SUDHL5 (cell line): ENCODE measurements around a stretch of chr5.

GRCh38 chr5:107812272-107812984 is 141.7 kb upstream of the EFNA5 start:
- PRO-cap: no peak

- PRO-cap: no peak
Observed at GRCh38 chr5:107943931-107944387, 273.2 kb upstream of the EFNA5 start.

DNA sequence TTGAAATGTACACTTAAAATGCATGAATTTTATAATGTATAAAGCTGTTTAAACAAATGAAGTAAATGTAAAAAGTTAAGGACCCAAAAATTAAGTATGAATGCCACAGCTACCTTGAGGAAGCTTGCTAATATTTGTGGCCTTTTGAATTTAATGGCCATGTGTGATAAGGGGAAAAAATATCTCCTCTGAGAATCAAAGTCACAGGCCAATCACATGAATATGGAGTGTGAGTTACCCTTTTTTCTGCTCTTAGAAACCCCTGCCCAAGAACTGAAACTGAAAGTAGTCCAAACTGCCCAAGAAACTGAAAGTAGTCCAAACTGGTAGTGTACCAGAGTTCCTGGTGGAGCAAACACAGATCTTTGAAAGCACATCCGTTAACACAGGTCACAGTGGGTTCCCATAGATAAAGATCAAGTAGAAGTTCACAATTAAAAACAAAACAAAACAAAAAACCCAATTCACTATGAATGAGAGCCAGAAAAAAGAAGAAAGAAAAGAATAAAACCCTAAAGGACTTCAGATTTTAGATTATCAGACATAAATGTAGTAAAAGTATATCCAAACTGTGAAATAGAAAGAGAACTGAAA is 332.4 kb upstream of the EFNA5 start:
- PRO-cap: no peak

- PRO-cap: no peak
Observed at GRCh38 chr5:108118127-108119371, 263.3 kb downstream of the FBXL17 start.

- PRO-cap: no peak
Observed at GRCh38 chr5:108211317-108212344, 170.3 kb downstream of the FBXL17 start.

DNA sequence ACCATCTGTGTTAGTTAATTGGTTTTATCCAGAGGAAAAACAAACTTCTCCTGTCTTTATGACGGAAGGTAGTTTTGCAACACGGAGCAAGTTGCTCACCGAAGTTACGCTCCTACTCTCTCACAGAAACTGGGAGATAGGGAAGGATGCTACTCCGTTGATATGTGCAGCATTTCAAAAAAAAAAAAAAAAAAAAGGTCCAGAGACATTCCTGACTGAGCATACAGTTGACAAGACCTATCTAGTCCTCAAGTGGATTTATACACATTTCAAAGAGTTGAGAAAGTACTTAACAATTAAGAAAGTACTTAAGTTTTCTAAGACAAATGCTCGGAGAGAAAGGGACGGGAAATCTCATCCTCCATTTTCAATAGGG is 550 bp upstream of the FER start:
- PRO-cap: no peak

GRCh38 chr5:109223526-109223899 is 186.3 kb downstream of the PJA2 start:
- PRO-cap: no peak

DNA sequence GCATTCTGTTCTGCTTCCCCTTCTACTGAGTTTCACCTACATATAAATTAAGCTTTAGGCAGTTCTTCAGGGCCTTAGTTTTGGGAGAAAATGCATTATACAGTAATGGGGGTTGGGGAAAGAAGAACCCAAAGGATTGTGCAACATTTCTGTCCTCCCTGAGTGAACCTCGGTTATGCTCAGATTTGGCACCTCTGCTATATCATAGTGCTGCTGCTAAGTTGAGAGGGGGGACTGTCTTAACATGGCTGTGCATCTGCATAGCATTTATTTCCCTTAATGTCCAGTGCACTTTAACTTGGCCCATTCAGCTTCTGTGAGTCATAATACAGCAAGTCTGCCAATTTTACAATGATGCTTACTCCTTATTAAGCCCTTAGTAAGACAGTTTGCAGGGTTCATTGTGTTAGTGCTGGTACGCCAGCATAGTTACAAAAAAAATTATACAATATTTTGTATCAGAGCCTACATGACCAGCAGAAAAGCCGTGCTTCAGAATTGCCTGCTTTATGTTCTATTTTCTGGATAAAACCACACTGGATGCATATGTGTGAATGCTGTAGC is 80.0 kb downstream of the PJA2 start:
- PRO-cap: no peak

- PRO-cap: no peak
Observed at GRCh38 chr5:109344596-109344942, 65.2 kb downstream of the PJA2 start.

GRCh38 chr5:109368529-109369221 is 41.1 kb downstream of the PJA2 start:
- PRO-cap: no peak

DNA sequence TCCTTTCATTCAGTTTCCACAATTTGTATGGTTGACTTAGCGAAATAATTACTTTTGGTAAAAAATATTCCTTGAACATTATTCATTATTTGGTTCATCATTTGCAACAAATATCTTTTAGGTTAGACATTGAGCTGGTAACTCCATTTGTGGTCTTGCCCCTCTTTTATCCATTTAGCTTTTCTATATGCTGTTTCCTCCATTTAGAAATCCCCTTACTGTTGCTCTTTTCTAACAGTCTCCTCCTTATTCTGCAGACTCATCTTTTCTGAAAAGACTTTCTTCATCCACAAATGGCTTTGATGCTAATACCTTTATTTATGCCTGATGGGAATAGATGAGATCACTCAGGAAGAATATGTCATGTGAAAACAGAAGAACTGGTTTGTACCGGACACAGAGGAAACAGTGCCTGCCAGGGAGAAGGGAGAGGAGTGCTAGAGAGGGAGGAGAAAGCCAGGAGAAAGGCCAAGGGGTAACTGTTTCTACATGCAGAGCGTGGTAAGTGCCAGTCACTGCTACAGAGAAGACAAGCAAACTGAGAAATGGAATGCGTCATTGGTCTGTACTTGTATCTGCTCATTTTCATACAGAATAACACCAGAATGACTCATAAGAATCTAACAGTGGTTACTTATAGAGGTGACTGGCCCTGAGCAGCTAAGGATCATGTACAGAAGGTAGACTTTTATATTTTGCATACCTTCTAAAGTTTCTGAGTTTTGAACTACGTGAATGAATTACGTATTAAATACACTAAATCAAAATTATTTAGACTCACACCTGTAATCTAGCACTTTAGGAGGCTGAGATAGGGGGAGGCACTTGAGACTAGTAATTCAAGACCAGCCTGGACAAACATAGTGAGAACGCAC is 45.9 kb upstream of the PJA2 start:
- PRO-cap: no peak

DNA sequence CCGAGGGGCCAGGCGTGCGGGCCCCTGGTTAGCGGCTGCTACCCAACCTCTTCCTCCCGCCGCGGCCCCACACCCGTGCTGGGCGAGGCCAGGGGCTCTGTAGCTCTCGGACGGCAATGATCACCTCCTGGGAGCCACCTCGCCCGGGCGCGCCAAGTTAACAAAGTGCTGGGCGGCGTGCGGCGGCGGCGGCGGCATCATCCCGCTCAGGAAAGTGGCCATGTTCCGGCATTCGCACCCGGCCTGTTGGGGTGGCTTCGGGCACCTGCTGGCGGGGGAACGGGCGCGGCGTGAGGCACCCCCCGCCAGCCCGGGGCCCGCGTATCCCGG is 820 bp downstream of the MAN2A1 start:
- PRO-cap: no peak

DNA sequence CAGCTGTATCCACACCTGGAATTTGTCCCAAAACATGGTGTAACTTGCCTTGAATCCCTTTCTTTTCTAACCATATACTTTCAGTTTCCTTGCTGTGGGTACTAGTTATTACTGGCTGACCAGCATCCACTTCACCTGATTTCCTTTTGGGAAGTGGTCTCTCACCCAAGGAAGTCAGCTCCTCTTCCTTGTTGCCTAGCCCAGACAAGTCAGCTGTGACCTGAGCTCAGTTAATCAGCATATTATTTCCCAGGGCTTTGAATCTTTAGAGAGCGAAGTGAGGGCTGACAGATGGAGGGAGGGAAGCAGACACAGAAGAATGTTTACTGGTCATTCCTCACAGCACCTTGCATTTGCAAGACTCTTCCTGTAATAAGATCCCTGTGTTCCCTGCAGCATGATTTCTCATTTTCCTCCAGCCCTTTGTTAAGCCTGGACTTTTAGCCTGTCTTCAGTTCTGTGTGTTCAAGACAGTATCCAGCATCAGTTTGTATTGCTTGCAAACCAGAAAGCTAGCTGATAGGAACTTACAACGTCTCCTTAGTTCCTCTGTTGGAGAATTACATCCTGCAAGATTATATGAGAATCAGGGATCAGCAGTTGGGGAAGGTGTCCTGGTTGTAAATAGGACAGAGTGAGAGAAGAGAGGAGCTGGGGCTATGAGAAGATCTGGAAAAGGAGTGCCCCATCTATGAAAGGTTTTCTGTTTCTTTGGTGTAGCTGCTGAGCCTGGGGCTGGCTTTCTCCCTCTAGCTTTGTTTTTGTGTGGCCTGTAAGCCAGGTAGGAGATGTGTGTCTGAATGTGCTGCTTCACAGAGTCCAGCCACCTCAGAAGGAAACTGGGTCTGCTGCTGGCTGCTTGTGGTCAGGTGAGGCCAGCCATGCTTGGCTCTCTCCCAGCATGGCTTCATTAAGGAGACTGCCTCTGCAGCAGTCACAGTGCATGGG is 50.2 kb downstream of the MAN2A1 start:
- PRO-cap: no peak

DNA sequence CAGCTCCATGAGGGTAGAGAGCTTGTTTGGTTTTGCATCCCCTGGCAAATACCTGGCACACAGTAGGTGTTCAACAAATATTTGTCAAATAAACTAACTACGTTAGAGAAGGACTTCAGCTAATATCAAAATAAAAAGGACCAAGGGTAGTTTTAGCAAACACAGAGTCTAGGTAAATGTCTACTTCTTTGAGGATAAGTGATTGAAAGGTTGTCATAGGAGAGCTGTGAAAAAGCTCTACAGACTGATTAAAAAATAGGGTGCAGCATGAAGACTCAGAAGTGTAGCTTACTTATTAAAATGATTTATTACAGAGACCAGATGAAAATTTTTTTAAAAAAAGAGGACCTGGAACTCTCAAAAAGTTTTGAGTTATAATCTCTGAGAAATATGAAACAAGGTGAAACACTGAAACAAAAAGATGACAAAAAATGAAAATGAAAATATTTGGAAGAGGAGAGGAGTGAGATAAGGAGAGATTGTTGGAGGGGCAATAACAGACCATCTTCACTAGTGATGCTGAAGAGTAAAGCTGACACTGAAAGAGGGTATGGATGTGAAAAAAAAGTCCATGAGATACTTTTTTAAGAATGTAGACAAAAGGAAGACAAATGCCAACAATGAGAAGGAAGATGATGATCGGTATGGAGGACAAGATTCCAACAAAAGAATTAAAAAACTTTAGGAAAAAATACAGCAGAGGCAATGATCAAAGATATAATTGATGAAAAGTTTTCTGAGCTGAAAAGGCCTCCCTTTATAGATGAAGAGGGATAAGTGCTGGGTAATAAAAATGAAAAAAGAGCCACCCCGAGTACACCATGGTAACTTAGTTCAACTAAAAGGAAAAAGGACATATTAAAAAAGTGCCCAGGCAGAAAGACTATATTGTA is 107.4 kb downstream of the MAN2A1 start:
- PRO-cap: no peak

GRCh38 chr5:109849566-109849782 is 159.7 kb downstream of the MAN2A1 start:
- PRO-cap: no peak

GRCh38 chr5:109990216-109990719 is 300.5 kb downstream of the MAN2A1 start:
- PRO-cap: no peak

DNA sequence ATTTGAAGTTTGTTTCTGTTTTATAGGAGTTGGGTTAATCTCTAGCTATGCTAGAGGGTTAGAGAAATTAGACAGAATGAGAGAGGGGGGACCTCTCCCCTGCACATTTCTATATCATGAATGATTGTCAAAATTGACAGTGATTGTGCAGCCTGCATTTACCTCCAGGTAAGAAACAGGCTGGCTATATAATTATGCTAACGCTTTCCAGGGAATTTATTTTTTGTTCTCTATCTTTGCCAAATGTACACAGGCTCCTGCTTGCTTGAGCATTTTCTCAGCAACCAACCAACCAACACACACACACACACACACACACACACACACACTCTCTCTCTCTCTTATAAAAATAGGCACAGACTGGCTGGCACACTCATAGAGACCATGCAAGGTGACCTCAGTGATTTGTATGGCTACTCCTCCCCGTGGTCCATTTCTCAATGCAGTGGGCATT is 415.8 kb downstream of the MAN2A1 start:
- PRO-cap: no peak

GRCh38 chr5:110752223-110752615 is 13.4 kb downstream of the SLC25A46 start:
- PRO-cap: bidirectional peak, plus-strand start at chr5:110752521, minus-strand start at chr5:110752354

DNA sequence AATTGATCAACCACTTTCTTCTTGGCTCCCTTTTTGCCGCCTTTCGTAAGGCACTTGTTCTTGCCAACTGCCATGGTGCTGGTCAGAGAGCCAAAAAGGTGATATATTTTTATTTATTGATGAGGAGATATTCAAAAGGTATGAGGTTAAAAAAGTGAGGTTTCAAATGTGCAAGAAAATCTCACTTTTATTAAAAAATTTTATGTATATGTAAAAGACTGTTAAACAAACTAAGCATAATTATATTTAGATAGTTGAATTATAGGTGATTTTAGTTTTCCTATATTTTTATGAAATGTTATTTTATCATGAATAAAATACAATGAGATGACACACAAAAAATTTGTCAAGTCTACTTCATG is 31.2 kb upstream of the CAMK4 start:
- PRO-cap: no peak

DNA sequence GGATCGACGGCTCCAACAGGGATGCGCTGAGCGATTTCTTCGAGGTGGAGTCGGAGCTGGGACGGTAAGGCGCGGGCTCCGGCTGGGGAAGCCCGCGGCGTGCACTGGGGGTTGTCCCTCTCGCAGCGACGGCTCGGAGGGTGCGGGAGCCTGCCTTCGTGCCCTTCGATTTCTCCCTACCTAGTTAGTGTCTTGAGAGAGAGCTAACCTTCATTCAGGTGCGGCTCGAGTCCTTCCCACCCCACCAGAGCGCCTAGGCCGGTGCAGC is 331 bp downstream of the CAMK4 start:
- PRO-cap: no peak